Measurements from ENCODE around the gene IQCC.

DNA sequence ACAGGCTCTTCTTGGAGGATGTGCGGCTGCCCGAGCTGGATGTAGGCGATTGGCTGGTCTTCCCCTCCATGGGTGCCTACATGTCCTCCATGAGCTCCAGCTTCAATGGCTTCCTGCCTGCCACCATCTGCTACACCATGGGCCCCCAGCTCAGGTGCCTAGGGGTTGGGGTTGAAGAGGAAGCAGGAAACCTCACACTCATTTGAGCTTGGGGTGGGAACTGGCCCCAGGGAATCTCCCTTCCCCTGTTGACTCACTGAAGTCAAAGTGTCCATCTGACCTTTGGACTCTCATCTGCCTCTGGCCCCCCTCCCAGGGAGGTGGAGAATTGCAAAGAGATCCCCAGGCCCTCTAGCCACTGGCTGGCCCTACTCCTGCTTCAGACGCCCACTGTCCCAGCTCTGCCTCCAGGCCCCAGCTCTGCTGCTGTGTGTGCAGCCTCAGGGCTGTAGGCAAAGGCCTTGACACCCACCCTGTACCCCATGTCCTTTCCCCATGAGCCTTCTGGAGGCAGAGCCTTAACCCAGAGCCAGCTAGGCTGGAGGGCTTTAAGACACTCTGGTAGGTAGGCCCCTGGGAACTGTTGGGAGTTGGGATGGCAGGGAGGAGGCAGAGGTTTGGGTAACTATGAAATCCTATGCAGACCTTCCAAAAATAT, 67.1 kb upstream of the TINAGL1 start:
- PRO-cap: unidirectional peak, minus-strand start at position 107 of the sequence

- PRO-cap: no peak
Measured at GRCh38 chr1:31511078-31511532, 65.2 kb upstream of the TINAGL1 start.

DNA sequence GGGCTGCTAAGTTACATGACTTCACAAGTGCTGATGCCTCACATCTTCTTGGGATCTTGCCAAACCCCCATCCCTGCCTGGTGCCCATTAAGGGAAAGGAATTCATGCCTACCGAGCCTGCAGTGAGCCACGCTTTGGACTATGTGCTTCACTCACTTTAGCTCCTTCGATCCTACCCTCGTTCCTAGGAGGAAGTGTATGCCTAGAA, 15.4 kb downstream of the TINAGL1 start:
- PRO-cap: no peak

DNA sequence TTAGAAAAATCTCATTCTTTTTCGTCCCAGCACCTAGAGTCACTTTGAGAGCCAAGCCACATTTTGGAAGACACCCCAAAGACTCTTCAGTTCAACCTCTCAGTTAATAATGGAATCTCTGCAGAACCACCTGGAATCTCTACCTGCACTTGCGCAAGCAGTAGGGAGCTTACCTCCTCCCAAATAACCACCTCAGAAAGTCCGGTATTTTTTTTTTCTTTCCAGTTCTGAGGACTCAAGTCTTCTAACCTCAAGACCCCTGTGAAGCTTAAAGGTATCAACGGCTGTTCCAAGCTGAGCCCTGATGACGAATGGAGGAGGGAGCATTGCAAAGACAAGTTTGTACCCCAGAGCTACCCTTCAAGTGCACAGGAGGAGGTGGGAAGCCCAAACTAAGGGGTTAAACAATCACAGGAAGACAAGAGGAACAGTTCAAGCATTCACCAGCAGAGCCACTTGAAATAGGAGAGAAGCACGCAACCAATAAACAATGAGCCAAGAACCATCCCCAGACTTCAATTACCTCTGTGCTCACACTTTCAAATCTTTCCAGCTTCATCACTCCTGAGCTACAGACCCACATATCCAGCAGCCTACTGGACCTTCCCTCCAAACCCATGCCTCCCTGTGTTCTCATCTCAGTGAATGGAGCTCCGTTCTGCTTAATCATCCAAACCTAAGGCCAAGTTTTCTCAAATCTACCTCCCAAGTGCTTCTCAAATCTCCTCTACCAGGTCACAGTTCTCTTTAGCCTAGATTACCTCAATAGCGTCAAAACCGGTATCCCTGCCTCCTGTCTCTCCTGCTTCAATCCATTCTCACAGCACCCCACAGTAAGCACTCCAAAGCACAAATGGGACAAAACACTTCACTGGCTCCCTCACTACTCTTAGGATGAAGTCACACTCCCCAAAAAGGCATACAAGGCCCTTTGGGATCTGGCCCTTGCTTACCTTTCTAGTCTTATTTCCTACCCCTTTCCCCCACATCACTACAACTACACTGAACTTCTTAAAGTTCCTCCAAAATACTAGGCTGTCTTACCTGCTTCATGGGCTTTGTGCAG, 3.8 kb downstream of the PEF1 start:
- PRO-cap: no peak

GRCh38 chr1:31666146-31667052, 21.7 kb upstream of the PEF1 start:
- PRO-cap: no peak

DNA sequence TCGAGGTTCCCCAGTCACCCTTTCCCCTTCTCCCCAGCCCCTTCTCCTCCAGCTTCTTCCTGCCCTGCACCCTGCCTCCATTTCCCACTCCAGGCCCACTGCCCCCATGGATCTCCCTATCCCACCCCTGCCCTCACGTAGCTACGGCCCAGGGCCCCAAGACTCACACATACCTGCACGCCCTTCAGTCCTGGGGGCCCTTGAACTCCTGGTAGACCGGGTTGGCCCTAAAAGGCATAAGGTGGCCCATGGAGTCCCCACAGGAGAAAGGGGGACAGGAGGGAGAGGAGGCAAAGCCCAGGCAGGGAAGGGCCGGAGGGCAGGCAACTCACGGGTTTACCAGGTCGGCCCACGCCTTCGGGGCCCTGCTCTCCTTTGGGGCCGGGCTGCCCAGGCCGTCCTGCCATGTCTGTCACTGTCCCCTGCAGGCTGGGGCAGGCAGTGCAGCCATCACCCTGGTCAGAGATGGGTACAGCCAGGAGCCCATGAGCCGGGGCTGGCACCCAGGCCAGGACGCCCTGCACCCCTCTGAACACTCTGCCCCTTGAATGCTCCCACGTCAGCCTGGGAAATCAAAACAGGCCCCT, 19.9 kb downstream of the COL16A1 start:
- PRO-cap: no peak

DNA sequence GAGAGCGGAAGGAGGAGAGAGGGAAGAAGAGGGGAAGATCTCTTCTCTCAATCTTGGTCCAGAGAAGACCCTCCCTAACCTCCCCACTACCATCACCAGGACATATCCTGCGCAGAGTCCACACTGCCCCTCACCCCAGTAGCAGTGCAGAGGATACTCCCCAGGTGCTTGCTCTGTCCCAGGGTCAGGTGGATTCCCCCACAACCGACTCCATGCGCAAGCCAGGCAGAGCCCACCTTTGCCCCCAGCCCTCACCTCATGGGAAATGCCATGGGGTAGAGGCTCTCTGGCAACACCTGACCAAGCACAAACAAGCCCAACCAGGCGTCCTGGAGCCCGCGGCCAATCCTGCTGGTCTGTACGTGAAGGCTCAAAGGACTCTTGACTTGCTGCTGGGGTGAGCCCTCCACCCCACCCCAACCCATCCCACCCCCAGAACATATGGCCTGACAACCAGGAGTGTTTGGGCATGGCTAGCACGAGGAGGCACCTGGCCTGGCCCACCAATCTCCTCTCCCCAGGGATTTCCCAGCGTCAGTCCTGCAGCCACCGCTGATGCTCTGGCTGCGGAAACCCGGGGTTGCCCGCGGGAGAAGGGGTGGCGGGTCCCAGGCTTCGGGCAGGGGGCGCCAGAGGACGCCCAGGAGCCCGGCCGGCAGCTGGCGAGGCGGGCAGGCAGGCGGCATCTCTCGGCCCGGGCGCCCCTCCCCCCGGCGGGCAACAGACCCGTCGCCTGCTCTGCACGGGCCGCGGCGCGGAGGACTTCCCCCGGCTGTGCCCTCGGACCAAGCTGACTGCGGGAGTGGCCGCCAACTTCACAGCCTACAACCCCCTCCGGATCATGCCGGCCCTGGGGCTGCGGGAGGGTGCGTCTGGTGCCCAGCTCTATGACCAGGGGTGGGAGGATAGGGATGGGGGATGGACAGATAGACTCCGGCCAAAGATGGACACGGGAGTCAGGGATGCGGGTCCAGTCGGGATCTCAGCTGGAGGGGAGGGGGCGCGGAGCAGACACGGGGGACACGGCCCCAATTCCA, 1.6 kb downstream of the ADGRB2 start:
- PRO-cap: no peak

DNA sequence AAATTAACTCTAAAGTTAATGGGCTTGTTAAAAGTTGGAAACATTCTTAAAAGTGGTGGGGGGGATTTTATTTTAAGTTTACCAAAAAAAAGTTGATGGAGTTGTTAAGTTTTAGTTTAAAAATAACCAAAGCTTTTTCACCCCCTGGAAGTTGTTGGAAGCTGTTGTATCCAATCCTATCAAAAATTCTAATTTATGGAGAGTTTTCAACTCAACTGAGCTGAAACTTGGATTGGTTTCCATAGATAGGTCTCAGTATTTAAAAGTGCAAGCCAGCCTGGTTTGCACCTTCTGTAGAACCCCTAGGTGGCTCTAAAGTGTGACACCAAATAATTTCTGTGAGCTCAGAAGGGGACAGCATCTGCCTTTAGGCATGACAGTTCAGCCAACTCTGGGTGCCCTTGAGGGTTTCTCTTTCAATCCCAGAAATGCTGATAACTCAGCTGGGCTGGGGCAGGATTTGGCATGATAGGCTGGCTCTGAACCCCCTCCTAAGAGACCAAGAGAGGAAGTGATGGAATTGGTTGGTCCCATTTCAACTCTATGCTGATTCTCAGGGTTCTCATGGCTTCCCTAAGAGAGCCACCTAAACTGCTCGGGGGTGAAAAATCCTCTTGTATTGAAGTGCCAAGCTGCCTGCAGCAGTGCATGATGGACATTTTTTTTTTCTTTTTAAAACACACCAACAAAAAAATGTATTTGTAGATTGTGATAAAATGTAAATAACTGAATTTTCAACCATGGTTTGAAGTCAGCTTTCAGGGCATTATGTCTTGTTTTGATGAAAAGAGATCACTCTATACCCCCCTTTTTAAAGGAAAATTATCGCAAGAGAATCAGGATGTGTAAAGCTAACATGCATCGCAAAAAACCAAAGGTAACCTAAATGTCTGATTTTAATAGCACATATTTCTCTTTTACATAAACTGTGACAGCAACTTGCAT, 28.5 kb upstream of the TMEM39B start:
- PRO-cap: no peak

- PRO-cap: no peak
Measured at GRCh38 chr1:32062945-32063967, 9.5 kb upstream of the TMEM39B start.

GRCh38 chr1:32204891-32205870, at the start of gene IQCC:
TSS of gene IQCC (plus strand) at chr1:32205671.
- PRO-cap: unidirectional peak, plus-strand start at chr1:32205671

DNA sequence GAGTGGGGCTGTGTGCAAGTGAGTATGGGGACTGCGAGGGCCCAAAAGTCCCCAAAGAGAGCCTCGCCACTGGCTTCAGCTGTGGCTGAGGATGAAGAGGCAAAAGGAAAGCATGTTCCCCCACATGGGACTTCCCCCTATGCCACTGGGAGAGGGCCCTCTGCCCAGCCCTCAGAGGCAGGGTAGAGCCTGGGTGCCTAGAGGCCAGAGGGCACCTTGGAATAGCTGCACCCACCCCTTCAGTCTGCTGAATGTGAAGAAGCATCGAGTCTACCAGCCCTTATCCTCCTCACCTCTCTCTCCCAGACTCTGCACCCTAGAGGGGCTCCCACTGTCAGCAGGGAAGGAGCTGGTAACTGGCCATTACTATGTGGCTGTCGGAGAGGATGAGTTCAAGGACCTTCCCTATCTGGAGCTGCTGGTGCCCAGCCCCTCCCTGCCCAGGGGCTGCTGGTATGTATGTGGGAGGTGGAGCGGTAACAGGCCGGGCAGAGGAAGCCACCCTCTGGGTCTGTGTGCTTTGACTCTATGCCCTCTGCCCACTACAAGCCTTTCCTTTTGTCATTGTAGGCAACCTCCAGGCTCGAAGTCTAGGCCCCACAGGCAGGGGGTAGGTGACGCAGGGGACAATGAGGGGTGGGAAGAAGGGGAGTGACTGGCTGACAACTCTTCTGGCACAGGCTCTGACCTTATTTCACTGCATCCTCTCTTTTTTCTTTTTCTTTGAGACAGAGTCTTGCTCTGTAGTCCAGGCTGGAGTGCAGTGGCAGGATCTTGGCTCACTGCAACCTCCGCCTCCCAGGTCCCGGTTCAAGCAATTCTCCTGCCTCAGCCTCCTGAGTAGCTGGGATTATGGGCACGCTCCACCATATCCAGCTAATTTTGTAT, 3.5 kb downstream of the DCDC2B start:
- PRO-cap: no peak

DNA sequence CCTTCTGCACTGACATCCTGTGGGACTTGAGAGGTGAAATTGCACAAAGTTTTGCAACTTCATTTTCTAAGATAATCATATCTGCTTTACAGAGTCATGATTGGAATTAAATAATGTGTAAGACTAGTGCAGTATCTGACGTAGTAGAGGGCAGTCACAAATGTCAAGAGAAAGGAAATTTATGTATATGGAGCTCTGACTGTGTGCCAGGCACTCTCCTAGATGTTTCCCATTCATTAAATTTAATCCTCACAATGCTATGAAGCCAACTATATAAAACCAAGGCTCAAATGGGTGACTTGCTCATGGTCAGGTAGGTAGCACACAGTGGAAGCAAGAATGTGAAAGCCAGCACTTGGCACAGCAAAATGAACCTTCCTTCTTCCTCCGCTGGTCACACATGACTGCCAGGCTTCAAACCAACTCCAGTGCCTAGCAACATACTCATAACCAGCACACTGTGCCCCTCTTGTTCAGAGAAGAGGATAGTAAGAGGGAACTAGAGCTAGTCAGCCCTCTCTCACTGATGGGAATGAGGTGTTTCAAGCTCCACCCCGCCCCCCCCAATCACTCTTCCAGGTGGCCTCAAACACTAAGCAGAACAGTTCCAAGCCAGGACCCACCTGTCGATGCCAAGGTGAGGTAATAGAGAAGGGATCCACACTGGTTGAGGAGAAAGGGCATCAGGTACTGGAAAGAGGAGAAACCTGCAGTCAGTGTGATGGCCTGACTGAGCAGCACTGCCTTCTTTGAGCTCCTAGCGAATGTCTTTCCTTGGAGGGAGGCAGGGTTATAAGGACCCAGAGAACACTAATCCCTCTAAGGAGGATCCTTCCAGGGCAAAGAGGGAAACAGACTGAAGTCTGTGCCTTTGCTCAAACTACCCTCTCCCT, 1.4 kb downstream of the TMEM234 start:
- PRO-cap: bidirectional peak, plus-strand start at position 487 of the sequence, minus-strand start at position 343 of the sequence

GRCh38 chr1:32234586-32235481, 12.2 kb upstream of the FAM167B start:
- PRO-cap: no peak

DNA sequence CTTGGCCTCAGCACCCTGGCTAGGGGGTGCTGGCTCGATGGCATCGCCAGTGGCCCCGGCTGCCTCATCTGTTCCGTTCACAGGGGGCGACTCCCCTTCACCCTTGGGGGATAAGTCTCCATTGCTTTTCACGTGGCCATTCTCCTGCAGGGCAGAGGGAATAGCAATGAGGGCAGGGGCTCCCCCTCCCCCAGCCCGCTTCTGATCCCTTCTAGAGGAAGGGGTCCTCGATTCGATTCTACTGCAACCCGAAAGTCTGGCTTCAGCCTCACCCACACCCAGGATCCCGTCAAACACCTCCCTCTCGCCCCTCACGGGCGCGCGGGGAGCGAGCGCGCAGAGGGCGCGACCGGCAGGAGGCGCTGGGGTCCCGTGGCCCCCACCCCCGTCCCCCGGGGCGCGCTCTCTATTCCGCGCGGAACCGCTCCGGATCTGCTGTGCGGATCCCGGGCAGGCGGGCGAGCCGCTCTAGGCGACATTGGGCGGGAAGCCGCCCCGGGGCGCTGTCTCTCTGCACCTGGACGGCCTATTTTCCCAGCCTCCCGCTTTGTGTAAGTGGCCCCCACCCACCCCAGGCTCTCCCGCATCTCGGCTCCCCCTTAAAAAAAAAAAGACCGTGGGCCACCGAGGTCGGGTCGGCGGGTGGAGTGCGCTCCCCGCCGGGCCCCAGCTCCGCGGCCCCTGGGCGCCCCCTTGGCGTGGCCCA, 926 bp downstream of the MARCKSL1 start:
- PRO-cap: bidirectional peak, plus-strand start at position 409 of the sequence, minus-strand start at position 220 of the sequence

DNA sequence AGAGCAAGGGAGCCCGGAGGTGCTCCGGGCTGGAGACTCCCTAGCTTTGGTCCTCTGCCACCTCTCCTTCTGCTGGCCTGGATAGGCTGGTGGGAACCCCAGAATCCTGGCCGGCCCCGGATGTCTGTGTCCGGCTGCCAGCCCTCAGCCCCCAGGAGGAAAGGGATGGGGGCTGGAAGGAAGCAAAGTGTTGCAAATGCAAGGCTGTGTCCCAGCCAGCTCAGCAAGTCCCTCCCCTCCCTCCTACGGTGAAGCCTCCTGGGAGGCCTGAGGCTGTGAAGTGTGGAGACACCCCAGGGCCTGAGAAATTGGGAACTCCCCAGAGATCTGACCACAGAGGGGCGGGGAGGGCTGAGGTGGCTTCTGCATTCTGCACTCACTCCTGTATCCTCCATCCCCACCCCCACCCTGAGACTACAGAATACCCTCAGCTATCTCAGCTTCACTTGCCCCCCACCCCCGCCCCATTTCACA, 1.2 kb upstream of the MARCKSL1 start:
- PRO-cap: no peak

DNA sequence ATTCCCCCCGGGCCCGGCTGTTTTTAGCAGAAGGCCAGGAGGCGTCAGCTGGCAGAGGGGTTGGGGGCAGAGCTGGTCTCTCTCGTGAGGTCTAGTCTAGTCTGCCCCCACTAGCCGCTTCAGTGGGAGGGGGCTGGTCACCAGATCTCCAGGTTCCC, 10.2 kb downstream of the FAM229A start:
- PRO-cap: no peak

GRCh38 chr1:32495995-32496602, 31.2 kb downstream of the ZBTB8B start:
- PRO-cap: unidirectional peak, plus-strand start at chr1:32496313

DNA sequence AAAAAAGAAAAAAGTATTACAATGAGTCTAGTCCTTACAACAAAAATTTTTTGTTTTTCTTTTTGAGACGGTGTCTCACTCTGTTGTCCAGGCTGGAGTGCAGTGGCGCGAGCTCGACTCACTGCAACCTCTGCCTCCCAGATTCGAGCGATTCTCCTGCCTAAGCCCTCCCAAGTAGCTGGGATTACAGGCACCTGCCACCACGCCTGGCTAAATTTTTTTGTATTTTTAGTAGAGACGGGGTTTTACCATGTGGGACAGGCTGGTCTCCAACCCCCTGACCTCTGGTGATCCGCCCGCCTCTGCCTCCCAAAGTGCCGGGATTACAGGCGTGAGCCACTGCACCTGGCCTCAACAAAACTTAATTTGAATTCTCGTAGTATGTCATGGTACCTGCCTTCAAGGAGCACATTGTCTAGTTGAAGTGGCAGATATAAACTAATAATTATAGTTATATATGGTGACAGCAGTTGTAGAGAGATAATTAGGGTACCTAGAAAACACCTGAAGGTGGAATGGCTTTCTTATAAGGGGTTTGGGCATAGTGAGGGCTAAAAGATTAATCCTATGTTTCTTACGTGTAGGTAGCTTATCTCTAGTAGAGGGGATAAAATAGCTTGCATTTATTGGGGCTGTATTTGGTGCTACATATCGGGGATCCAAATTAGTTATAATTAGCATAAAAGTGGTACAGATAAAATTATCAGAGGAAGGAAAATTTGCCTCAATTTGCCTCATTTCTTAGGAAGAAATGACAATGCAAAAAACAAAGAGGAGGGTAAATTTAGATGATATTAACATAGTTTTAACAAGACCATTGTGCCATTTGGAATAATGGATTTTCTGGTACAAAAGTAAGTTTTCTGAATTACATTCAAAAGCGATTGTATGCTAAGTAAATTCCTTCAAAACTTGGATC, 1.7 kb downstream of the RBBP4 start:
- PRO-cap: no peak

DNA sequence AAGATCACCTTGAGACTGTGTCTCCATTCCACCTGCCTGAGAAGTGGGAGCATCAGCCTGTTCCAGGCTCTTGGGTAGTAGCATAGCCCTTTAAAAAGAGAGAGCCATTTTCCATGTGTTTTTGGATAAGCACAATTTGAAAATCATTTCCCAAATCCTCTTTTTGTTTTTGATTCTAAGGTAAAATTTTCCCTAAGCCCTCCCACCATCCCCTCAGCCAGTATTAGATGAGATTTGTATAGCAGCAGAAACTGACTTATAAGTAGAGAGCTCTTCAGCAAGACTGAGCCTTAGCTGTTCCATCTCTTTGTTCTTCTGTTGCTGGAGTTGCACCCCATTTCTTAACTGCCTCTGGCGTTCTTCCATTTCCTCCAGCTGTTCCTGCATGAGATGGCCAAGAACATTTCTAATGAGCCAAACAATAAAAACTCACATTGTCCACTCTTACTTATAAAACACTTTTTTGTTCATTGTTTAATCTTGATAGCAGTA, 18.5 kb downstream of the SYNC start:
- PRO-cap: no peak

GRCh38 chr1:32702310-32702542, 344 bp downstream of the SYNC start:
- PRO-cap: no peak

Data from SEM (cell line).